Metastatic Liver Carcinoma in the Lung (tissue), 2 donors: ENCODE measurements around a stretch of chr1.

DNA sequence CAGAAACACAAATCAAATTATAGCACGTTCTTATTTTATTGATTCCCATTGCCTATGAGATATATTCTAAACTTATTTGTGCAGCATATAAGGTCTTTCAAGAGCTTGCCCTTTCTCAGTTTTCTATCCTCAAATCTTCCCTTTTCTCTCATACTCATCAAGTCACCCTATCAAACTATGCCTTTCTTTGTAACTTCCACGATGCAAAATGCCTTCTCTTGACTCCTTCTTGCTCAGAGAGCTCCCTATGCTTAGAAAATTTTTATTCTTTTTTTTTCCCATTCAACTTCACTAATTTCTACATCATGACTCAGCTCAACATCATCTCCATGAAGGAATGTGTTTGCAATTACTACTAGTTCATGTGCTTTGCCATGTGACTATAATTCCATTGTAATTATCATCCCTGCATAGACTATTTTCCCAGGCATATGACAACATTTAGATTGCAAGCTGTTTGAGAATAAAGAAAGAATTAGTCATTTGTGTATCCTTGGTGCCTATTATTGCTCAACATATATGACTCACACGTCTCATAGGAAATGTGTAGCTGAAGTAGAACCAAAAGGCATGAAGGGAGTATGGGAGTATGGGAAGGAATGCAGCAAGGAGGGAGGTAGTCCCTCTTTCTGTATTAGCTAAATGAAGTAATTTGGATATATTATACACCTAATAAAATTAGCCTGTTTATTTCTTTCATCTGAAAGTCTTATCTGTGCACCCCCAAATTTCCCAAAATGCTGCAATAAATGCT is 316.6 kb upstream of the ADGRL4 start:
- PRO-cap, 2 experiments, result no peak in any of the 2 experiments

- PRO-cap, 2 experiments, result no peak in any of the 2 experiments
Observed at GRCh38 chr1:80945139-80945528, 855.6 kb upstream of the ADGRL2 start.

GRCh38 chr1:81493464-81494033 is 307.2 kb upstream of the ADGRL2 start:
- PRO-cap, 2 experiments, result peak in 1 of 2 experiments; most common plus-strand start chr1:81493816 (in 1)

GRCh38 chr1:81670222-81670775 is 130.4 kb upstream of the ADGRL2 start:
- PRO-cap, 2 experiments, result no peak in any of the 2 experiments

DNA sequence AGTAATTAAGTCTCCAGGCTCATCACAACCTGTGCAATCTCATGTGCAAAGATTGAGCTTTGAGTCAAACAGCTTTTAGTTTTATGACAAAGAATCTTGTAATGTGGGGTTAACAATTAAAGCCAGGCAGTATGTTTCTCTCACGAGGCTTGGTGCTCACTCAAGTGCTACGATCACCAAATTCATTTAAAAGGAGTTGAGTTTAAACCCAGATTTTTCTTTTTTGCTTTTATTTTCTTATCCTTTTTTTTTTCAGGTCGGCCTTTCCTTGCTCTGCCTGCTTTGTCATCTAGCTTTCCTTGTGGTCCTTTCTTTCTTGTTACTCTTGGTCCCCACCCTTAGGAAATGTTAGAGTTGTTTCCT is 1037.1 kb downstream of the ADGRL2 start:
- PRO-cap, 2 experiments, result no peak in any of the 2 experiments

- PRO-cap, 2 experiments, result no peak in any of the 2 experiments
Observed at GRCh38 chr1:82848077-82848623, 1047.4 kb downstream of the ADGRL2 start.

- PRO-cap, 2 experiments, result no peak in any of the 2 experiments
Observed at GRCh38 chr1:84247132-84247930, 54.2 kb upstream of the SAMD13 start.

DNA sequence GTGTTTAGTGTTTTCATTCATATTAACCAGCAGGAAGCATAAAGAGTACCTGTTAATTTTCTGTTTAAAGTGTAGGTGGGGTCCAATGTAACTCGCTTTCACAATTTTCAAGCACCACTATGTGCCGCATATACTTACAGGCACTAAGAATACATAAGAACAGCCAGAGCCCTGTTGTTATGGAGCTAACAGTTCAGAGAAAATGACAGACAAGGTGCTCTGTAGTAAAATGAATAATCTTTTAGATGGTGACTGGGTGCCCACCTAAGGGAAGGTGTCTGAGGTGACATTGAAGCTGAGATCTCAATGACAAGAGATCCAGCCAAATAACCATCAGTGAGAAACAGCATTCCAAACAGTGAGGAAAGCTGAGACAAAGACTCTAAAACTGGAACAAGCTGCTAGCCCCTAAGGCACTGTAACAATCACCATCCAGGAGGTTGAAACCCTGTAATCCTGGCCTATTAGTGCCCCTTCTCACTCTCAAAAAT is 2.5 kb upstream of the SPATA1 start:
- PRO-cap, 2 experiments, result no peak in any of the 2 experiments

GRCh38 chr1:84505553-84506248 is 485 bp upstream of the SPATA1 start:
- PRO-cap, 2 experiments, result peak in 2 of 2 experiments; most common plus-strand start chr1:84505642 (in 1); most common minus-strand start chr1:84506204 (in 2)

DNA sequence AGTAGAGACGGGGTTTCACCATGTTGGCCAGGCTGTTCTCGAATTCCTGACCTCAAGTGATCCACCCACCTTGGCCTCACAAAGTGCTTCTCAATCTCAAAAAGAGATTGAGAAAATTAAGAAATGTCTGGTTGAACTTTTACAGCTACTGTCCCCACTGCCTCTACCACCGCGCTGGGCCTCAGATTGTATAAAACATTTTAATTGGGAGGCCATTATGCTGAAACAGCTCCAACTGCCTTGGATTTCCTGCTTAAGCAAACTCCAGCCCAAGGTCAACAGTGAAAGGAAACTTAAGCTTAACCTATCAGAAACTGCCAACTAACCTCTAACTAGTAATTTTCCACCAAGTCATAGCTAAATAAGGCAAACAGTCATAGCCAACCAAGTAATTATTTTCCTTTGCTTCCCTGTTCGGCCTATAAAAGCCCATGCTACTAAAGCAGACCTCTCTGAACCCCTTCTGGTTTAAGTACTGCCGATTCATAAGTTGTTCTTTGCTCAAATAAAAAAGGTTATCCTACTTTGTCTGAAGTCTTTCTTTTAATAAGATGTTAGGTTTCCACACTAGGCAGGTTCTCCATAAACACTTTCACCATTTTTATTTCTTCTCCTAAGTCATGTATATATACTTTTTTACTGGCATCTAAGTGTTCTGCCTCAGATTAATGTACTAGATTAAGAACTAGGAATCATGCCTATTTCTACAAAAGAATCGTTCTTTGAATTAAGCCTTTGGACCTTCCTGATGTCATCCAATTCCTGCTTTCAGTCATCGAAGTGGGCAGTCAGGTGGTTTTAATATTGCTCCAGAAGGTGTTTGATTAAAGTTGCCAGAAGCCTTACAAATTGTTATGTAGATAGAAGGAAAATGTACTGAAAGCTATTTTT is 1.1 kb downstream of the CTBS start:
- PRO-cap, 2 experiments, result peak in 1 of 2 experiments; most common plus-strand start position 452 of the sequence (in 1)

- PRO-cap, 2 experiments, result no peak in any of the 2 experiments
Observed at GRCh38 chr1:84720380-84720778, 30.1 kb upstream of the SSX2IP start.

- PRO-cap, 2 experiments, result no peak in any of the 2 experiments
Observed at GRCh38 chr1:84756435-84756768, 66.1 kb upstream of the SSX2IP start.

- PRO-cap, 2 experiments, result no peak in any of the 2 experiments
Observed at GRCh38 chr1:85135205-85135888, 65.5 kb downstream of the SYDE2 start.

- PRO-cap, 2 experiments, result no peak in any of the 2 experiments
Observed at GRCh38 chr1:85289311-85289867, 13.0 kb upstream of the BCL10 start.

GRCh38 chr1:85325826-85326448 is 49.5 kb upstream of the BCL10 start:
- PRO-cap, 2 experiments, result no peak in any of the 2 experiments

DNA sequence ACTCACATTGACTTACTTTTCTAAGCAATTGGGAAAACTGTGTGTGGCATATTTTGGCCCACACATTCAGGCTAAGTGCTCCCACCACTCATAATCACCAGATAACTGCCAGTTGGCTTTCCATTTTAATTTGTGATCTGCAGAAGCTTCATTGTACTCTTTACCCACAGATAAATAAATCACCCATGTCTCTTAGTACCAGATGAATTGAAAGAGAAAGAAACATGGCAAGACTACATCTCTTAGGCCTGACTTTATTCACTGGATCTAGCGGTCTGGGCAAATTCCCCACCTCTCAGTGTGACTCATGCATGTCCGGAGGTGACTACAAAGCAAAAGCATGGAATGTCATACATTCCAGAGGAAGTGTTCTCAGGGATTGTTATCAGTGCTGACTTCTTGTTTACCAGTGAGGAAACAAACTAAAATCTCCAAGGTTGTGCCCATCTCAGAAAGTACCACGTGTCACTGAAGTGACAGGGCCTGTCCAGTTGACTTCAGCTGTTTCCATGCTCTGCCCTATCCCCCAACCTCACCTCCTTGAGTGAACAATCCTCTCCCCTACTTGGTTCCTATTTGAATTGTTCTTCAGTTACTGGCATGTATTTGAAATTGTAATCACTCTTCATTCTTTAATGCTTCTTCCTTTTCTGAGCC is 52.5 kb upstream of the BCL10 start:
- PRO-cap, 2 experiments, result no peak in any of the 2 experiments

DNA sequence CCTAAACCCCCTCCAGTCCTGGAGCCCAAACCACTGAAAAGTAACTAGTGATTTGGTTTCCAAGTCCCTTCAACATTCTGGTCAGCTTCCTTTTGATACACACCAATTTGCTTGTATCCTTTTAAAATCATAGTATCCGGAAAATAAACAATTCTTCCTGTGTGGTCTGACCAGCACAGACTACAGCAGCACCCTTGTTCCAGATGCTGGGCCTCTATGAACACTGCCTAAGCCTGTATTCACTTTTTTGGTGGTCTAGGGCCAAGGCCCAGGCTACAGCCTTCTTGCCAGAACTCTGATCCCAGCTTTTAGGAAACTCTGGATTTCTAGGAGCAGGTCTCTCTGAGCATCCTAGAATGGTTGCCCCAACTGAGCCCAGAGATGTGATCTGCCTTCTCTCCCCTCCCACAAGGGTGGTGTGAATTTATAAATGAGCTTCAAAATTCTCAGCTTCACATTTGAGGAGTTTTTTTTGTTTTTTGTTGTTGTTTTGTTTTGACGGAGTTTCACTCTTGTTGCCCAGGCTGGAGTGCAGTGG is 883 bp upstream of the DDAH1 start:
- PRO-cap, 2 experiments, result no peak in any of the 2 experiments

DNA sequence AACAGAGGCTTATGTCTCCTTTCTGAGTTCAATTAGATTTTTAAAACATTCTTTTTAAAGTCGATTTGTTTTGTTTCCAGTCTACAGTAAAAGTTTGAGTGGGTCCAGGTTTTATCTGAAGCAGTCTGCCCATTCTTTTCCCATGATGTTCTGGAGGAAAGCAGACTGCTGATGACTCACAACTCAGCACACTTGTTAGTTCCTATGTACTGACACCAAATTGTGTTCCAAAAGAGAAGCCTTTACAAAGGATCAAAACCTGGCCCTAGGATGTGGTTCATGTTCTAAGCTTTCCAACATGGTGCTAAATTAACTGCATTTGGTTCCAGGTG is 11.4 kb upstream of the CCN1 start:
- PRO-cap, 2 experiments, result no peak in any of the 2 experiments

- PRO-cap, 2 experiments, result no peak in any of the 2 experiments
Observed at GRCh38 chr1:85974992-85975288, 181.6 kb downstream of the COL24A1 start.

GRCh38 chr1:86429727-86430318 is 5.9 kb downstream of the CLCA2 start:
- PRO-cap, 2 experiments, result no peak in any of the 2 experiments